Vein endothelial cell (primary cell): ENCODE data around the genes CLDN16, IL1RAP and OSTN.

DNA sequence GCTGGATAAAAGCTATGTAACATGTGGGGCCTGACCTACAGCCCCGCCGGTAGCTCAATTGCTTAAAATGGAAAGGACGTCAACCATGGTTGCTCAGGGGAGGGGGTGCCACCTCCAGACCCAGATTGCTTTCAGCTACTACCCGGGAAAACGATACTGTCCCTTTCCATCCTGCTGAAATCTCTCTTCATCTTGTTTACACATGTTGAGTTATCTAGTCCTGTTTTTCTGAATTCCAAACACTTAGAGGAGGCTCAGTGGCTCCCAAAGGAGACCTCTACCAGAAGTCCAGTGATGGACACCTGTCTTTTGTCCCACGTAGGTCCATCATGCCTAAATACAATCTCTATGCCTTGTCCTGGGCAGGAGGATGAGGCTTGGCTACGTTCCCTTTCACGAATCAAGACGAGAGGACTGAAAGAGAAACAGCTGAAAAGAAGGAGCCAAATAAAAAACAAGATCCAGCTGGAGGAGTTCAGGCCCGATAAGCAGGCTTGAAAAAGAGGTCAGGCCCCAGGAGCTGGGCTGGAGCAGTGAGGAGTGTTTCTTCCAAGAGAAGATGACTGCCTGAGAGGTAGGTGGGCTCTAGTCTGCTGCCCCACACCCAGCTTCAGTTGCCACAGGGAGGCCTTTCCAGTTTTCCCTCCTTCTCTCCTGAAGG is 72.0 kb upstream of the TPRG1 start:
- CAGE, long polyA plus RNA: no peak

GRCh38 chr3:189121176-189121953 is 50.4 kb upstream of the TPRG1 start:
- CAGE, long polyA plus RNA: no peak

GRCh38 chr3:190053866-190054760 is 66.6 kb downstream of the P3H2 start:
- CAGE, long polyA plus RNA: no peak

- CAGE, long polyA plus RNA: no peak
Measured at GRCh38 chr3:190108760-190109088, 12.0 kb downstream of the P3H2 start.

GRCh38 chr3:190155609-190156381 is 35.1 kb upstream of the P3H2 start:
- CAGE, long polyA plus RNA: no peak

DNA sequence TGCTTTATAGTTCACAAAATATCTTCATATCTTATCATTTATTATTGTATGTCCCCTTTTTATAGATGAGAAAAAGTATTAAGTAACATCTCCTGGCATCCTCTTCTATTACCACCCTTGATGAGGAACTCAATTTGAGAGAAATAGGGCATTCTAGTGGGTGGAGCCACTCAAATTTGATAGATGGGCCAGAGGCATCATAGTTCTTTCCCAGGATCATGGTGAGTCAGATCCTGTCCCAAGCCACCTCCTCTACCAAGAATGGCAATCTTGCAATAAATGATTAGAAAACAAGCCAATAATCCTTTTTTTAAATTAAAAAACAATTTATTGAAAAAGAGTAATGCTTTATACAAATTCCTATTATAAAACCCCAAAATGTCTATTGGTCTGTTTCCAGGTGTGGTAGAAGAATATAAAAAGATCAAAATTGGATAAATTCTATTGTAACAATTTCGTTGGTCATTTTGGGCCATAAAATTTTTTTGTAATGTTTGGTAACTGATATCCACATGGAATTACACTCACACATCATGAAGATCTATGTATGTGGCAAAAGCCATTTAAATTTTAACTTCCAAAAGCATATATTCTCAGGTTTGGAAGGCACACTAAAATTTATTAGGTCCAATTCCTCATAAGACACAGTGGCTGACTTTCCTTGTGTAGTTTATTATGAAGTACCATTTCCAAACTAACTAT is 16.7 kb downstream of the CLDN1 start:
- CAGE, long polyA plus RNA: no peak

DNA sequence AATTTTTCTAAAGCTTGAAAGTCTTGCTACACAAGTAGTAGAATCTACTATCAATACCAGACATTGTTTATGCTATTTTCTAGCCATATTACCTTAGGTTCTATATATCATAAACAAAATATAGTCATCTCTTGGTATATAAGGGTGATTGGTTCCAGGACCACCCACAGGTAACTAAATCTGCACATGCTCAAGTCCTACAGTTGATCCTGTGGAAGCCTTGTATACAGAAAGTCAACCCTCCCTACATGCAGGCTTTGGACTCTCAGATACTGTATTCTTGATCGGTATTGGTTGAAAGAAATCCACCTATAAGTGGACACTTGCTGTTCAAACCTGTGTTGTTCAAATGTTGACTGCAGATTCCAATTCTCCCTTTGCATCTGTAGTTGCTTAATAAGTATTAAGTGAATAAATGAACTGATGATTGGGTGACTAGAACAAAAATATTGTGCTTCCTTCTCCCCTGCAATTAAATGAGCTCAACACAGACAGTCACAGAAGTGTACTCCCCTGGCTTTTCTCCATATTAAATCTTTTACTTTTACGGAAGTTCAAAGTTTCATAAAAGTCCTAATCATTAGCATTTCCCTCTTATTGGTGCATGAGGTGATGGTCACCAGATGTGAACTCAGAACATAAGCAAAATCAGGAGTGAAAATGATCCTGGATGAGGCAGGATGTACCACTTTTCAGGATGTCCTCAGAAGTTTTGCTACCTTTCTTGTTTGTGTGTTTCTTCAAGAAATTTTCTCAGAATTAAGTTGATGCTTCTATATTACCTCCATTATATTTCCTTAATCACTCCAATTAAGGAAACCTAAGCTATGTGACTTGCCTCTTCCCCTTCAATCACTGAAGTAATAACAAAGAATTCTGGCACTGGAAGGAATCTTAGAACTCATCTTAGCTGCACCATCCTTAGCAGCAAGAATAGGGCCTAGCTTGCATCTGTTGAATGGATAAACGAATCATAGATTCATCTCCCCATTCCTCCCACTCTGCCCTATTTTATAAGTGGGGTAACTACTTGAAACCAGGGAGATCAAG is 4.4 kb downstream of the CLDN1 start:
- CAGE, long polyA plus RNA: no peak

DNA sequence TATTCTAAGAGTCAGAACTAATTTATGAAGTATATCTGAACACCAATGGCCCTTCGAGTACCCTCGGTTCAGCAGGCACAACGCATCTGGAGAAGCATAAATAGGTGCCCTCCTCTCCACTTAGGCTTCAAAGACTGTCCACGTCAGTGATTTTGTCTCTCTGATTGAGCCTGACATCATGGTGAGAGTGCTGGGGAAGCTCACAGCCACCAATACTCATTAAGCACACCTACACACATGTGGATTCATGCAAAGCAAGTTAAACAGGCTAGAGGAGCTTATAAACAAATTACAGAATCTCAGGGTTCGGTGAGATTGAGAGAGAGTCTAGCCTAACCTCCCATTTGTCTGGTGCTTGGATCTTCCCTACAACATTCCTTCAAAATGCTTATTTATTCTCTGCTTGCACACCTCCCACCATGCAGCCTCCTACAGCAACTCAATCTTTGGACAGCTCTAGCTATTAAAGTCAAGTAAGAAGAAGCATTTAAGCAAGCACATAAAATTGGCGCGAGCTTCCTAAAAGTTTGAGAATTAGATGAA is 3.5 kb downstream of the CLDN1 start:
- CAGE, long polyA plus RNA: no peak

GRCh38 chr3:190322836-190323757 is 851 bp upstream of the CLDN1 start:
- CAGE, long polyA plus RNA: no peak

GRCh38 chr3:190387793-190388176 is at the start of gene CLDN16:
Gene CLDN16, plus strand, starts transcription at chr3:190388163.
- CAGE, long polyA plus RNA: no peak

DNA sequence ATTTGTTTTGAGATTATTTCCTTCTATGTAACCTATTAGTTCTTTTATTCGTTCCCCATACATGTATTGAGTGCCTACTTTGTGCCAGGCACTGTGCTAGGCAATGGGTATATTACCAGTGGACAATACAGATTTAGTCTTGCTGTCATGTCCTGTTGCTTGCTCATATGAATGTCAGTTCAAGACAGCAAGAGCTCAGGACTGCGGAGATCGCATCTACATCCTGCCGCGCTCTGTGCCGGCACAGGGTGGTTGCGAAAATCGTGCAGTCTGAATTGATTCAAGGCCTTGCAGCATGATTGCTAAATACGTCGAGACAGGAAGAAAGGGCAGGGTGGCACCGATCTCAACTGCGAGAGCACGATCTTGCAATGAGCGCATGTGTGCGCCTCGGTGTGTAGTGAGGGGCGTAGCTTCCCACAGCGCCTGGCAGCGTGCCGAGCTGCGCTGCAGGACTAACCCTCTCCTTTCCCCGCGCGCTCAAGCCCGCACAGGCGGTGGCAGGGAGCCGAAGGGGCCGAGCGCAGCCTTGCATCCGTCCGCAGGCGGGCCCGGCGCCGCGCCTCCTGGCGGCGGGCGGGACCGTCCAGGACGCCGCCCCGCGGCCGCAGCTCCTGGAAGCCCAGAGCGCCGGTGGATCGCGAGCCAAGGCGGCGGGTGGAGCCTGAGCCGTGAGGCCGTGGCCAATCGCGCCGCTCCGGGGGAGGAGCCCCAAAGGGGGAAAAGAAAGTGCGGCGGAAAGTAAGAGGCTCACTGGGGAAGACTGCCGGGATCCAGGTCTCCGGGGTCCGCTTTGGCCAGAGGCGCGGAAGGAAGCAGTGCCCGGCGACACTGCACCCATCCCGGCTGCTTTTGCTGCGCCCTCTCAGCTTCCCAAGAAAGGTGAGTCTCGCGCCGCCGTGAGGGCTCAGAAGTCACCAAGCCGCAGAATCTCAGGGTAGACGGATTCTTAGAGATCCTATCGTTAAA is at the start of gene IL1RAP:
IL1RAP (plus strand) TSS at position 748 of the 969 bp plus-strand sequence.
- CAGE, long polyA plus RNA: no peak

GRCh38 chr3:190585650-190586292 is 71.9 kb downstream of the IL1RAP start:
- CAGE, long polyA plus RNA: no peak

- CAGE, long polyA plus RNA: no peak
Measured at GRCh38 chr3:191199148-191199413, at the start of gene OSTN. Gene OSTN, plus strand, starts transcription at chr3:191199241.

GRCh38 chr3:191328973-191329158 is 328 bp upstream of the CCDC50 start:
- CAGE, long polyA plus RNA: no peak

GRCh38 chr3:192154990-192155606 is 572.2 kb downstream of the FGF12 start:
- CAGE, long polyA plus RNA: no peak

DNA sequence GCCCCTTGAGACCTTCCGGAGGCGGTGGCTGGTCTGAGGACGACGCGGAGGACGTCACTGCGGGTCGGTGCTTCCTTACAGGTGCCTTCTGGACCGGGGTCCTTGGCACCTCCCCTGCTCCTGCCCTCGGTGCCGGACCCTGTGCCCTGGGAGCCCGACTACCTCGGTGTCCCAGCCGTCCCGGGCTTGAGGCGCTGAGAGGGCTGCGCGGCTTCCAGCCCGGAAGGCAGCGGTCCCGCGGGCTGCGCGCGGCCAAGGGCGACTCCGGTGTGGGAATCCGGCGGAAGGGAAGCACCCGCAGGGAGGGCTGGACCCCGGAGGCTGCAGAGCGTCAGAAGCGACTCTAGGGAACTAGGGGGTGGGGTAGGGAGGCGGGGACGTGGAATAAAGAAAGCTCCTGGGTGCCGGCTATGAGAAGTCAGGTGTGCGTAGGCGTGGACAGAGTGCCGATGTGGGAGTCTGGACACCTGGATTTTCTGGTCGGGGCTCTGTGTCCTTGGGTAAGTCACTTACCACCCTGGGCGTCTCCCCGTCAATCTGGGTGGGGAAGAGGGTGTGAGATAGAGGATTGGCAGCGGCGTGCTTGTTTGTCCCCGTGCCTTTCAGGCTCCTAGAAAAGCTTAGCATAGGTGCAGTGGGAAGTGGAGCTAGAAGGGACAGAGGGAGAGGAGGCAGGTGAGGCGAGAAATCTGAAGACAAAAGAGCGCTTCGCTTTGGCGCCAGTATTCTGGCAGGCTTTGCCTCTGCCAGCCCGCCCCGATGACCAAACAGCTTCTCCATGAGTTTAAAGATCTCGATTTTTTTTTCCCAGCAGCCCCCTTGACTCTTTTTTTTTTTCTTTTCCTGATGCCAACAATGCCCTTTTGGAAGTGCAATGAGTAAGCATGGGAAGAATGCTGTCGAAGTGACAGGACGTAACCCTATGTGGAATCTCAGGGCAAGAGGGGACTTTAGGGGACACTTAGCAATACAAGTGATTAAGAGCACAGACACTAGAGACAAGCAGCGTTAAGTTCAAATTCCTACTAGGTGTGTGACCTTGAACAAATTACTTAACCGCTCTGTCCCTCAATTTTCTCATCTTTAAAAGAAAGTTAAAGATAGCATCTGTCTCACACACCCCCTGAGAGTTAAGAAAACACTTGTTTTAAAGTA is 212.0 kb downstream of the FGF12 start:
- CAGE, long polyA plus RNA: no peak

GRCh38 chr3:192727876-192728389 is 592 bp upstream of the FGF12 start:
- CAGE, long polyA plus RNA: no peak

DNA sequence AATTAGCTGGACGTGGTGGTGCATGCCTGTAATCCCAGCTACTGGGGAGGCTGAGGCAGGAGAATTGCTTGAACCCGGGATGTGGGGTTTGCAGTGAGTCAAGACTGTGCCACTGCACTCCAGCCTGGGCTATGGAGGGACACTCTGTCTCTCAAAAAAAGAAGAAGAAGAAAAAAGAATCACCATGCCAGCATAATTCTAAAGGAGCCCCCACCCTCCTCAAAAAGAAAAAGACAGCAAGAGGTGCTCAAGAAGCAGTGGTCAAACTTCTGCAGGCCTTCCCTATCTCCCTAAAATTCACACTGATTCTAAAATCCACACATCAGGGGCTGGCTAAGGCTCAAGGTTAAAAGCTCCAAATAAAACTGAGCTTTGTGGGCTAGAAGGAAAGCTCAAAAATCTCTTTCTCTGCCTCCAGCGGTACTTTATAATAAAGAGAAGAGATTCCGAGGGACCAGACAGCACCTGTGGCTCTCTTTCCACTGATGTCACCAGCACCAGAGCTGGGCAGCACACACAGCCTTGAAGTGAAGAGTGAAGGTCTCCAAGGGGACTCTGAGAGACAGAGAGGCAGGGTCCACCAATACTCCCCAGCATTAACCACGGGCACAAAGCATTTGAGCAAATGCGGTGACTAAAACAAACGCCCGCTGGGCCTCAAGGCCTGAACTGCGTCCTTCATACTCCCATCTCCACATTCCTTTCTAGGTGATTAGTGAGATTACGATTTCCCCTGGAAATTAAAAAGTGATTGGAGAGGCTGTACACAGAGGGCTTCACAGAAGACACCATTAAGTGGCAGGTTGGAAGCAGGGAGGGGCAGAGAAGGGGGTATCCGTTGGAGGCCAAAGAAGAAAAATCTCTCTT is 38.6 kb downstream of the MB21D2 start:
- CAGE, long polyA plus RNA: no peak

GRCh38 chr3:193311068-193311529 is 67.5 kb downstream of the ATP13A5 start:
- CAGE, long polyA plus RNA: no peak

DNA sequence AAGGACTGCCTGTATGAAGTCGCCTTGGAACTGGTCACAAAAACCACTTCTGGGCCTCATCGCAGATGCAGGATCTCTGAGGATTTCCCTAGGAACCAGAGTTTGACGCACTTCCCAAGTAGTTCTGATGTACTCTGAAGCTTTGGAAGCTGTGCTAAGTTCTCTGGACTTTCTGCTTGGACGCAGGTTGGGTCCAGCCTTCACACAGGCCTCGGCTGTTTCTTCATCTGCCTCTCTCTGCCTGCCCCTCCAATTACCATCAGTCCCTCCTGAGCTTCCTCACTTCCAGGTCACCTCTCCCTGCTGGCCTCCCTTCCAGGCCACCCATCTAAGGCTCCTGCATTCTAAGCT is 270.8 kb downstream of the OPA1 start:
- CAGE, long polyA plus RNA: no peak